Mammary microvascular endothelial cell (primary cell): Measurements from ENCODE around the genes TFF3, TMPRSS3 and H2BC12L.

DNA sequence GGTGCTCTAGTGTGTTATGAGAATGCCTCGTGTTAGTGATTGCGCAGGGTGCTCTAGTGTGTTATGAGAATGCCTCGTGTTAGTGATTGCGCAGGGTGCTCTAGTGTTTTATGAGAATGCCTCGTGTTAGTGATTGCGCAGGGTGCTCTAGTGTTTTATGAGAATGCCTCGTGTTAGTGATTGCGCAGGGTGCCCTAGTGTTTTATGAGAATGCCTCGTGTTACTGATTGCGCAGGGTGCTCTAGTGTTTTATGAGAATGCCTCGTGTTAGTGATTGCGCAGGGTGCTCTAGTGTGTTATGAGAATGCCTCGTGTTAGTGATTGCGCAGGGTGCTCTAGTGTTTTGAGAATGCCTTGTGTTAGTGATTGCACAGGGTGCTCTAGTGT is 47.2 kb upstream of the RIPK4 start:
- RAMPAGE, long total RNA, result no peak

- RAMPAGE, long total RNA, result no peak
Measured at GRCh38 chr21:41878879-41879205, 302 bp downstream of the PRDM15 start.

DNA sequence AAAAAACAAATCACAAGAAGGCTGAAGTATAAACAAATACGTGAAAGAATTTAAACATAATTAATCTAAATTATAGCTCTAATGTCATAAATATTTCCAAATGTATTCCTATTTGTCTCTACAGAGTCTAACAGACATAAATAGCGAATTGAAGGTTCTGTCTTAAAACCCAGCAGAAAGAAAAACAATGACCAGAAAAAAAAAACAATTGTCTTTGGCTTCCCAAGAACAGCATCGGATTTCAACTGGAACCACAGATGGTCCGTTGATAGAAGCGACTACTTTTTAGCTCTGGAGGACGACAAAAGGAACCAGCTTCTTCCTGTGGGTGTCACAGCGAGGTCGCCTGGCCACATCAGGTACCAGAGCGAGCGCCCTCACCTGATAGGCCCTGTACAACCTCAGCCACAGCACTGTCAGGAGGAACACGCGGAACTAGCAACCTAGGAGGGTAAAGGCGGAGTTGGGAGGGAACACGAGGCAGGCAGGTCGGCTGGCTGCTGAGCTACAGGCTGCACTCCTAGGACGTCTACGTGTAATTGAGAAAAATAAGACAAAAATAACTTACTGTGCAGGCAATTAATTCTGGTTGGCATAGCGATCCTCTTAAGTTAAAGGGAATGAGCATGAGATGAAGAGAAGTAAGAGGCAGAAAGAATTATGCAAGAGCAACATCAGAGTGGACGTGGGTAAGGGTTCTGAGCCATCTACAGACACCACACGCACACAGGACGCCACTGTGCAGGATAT is 16.7 kb upstream of the PRDM15 start:
- RAMPAGE, long total RNA, result no peak

DNA sequence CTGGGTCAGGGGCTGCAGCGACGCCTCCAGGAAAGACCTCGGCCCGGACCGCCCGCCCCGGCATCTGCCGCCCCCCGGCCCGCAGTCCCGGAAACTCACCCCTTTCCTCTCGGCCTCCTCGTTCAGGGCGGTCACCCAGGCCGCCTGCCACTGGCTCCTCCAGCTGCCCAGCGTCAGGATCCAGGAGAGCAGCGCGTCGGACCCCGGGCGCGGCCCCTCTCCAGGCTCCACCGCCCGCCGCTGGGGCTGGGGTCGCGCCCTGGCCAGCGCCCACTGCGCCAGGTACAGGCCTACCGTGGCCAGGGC is 594 bp downstream of the C2CD2 start:
- RAMPAGE, long total RNA, result no peak

- RAMPAGE, long total RNA, result no peak
Measured at GRCh38 chr21:41992352-41993353, 17.5 kb downstream of the ZBTB21 start.

DNA sequence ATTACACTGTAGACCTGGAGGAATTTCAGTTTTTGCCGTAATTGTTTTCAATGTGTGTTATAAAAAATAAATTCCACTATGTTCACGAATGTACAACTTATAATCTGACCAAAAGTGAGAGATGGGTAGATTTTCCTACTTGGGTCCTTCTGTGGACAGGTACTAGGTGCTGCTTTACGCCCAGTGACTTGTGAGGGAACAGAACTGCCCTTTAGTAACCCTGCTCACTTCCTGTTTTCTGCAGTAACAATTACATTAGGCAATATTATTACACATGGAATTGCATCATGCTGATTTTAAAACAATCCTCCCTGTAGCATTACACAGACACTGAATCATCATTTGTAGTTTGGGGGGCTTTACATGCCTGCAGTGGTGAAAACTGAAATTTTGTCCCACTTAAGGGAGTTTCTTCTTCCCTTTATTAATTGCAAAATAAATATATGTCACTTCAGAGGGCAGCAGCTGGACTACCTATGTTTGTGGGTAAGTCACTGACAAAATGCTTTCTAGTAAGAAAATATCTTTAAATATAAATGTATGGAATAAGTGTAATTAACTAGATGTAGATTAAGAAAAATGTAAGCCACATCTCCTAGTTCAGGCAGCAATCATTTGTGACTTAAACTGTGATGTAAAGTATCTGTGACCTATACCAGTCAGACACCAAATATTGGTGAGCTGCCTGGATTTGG is 19.4 kb upstream of the ABCG1 start:
- RAMPAGE, long total RNA, result no peak

DNA sequence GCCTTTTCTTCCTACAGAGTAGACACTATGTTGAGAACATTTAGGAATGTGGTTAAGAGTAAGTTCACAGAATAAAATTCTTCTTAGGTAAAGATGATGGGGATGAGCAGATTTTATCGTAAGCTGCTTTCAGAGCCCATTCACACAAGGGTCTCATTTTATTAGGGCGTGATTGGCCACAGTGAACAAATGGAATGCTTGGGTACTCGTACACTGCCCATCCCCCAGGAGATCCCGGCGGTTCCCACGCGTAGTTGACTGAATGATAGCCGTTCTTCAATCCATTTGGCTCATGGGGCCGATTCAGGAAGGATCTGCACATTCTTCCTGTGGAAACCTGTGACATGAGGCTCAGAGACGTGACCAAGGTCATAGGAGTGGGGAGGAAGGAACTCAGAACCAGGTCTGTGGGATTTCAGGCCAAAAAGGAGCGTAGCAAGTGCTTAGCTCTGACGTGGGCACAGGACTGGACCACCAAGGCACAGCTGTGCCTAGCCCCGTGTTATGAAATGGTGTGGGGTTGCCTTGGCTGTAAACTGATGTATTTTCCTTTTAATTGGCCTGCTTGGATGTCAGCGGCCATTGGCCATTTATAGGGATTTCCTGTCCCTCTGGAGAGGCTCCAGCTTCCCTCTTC is 11.7 kb downstream of the ABCG1 start:
- RAMPAGE, long total RNA, result no peak

DNA sequence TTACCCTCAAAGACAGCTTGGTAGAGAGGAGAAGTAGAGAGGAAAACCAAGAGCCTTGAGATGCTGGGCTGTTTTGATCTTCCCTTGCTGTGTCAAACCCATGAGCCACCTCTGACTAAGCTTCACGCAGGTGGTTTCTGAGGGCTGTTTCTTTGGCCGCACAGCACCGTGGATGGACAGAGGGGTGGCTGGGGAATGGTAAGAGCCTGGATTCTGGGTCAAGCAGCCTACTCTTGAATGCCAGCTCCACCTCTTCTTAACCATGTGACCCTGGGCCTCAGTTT is 18.7 kb downstream of the ABCG1 start:
- RAMPAGE, long total RNA, result no peak

DNA sequence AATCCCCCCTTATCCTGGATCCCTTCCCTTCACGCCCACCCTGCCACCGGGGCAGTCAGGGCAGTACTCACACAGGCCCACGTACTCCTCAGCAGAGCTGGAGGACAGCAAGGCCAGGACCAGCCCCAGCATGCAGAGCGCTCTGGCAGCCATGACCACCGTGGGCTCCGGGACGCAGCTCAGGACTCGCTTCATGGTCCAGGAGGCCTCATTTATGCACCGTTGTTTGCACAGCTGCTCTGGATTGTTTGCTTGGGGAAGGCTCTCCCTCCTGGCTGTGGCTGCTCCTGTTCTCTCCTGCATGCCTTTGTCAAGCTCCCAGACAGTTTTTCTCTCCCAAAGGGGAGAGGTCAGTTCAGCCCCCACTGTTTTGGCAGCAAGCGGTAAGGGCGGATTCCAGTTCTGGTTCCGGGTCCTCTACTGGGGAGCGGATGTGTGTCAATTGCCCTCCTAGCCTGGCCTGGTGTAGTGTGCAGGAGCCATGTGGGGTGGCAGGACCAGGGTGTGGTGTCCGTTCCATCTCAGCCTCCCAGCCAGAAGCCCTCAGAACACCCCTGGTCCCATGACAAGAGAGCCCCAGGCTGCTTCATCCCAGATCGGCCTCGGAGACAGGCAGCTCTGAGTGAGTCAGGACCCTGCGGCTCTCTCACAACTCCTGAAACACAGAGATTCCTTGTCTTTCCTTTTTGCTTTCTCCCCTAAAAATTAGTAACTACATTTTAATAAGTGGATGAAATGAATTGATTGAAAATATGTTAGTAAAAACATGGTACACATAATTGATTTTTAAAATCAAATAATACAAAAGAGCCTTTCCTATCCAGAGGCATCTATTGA is at the start of gene TFF3:
TSS of gene TFF3 (minus strand) at position 188 of the 837 bp plus-strand sequence.
- RAMPAGE, long total RNA, result start-site peak on the minus strand centred at position 334 of the sequence, 104 bp wide, 311 and 120 reads in 2 replicates

DNA sequence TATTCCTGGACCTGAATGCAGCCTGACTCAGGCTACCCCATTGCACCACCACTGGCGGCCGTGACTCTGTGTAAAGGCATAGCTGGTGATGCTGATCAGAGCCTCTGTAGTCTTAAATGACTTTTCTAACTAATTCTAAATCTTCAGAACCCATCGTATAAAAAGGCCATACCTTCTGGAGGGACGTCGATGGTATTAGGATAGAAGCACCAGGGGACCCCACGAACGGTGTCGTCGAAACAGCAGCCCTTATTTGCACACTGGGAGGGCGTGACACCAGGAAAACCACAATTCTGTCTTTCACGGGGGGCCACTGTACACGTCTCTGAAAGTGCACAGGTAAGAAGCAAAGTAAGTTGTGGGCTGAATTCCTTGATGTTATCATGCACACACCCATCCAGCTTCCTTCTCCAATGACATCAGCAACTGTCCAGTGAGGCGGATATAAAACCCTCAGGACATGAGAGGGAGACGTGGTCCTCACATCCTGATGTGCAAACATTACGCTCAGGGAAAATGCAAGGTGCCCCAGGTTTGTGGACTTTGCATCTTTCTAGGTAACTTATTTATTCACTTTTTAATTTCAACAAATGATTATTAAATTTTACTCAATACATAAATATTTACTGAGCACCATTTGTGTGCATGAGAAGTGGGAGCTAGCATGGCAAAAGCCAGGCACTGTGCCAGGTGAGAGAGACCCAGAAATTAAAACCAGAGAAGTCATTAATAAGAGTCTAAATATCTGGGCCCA is 3.1 kb downstream of the TFF1 start:
- RAMPAGE, long total RNA, result no peak

- RAMPAGE, long total RNA, result no peak
Measured at GRCh38 chr21:42395720-42396377, at the start of gene TMPRSS3. TMPRSS3 (minus strand) TSS chr21:42396052.

DNA sequence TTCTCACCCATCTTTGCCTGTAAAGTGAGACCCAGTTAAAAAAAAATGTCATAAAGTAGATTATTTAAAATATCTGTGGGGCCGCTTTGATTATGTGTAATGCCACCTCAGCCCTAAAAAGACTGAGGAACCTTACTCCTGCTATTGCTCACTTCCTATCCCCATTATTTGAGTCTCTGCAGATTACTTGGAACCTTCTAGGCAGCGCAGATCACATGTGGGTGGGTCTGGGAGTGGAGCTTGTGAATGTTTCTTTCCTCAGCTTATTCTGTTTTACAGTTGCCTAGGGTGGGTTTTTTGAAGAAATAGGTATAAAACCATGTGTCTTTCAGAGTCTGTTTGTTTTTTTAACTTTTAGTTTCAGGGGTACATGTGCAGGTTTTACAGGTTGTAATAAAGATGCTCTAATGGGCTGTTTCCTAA is 1.7 kb downstream of the SLC37A1 start:
- RAMPAGE, long total RNA, result no peak

DNA sequence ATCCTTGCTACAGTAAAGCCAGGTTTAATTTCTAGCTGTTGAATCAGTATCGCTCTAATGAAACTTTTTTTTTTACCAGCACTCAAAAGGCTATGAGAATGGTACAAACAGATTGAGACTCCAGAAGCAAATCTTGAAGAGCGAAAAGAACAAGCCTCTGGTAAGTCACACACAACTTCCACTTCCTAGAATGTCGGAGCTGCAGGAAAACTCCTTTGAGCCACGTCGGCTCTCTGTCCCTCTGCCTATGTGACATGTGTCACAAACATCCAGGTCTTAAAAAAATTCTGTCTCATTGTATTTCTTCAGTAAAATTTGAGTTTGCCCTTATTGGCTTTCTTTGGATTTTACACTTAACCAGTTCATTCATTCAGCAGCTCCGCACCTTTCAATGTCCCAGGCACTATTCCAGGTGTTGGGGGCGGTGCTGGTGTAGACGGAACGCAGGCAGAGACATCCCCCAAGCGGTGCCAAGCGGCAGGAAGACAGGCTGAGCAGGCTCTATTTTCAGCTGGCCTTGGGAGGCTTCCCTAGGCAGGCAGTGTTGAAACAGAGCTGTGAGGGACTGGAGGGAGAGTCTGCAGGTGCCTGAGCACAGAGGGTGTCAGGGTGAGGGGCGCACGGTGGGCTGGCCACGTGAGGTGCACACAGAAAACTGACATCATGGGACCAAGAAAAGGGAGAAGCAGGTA is 40.5 kb downstream of the SLC37A1 start:
- RAMPAGE, long total RNA, result no peak

DNA sequence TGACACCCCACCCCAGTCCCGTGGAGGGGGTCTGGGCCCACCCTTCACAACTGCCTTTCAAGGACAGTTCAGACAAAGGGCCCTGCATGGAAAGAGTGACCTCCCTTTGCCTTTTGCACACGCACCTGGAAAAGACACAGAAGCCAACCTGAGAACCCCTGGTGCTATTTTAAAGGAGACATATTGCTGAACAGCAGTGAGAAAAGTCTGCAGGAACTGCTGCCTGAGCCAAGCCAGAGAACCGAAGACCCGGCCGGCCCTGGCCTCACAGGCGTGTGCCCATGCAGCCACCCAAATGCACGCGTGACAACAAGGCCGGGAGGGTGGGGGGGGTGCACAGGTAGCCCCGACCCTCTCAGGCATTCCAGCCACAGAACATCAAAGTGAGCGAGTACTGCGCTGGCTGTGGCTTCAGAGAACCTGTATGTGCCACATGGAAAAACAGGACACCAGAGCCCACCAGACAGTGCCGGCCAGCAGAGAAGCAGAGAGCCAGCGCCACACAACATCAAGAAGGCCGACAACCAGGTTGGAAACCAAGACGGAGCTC is 66.8 kb downstream of the SLC37A1 start:
- RAMPAGE, long total RNA, result no peak

DNA sequence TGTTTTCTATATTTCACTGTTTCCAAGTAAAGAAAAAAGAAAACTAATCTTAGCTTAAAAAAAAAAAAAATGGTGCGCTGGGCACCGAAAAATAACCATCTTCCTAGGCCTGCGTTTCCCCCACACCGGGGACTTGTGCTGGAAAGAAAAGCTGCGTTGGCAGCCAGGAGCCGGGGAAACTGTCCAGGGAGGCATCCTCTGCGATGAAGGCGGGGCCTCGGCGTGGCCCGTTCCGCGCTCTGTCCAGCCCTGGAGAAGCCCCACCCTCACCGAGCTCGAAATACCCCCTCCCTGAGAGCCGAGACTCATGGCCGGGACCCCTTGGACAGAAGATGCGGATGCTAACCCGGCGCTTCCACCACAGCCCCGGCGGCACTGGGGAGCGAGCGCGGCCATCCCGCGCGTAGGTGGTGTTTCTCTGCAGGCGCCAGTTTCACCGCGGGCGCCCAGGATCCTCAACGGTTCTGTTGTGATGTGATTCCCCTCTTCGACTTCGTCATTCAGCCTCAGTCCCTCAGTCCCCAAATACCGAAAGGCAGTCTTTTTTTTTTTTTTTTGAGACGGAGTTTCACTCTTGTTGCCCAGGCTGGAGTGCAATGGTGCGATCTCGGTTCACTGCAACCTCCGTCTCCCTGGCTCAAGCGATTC is 31.6 kb downstream of the PDE9A start:
- RAMPAGE, long total RNA, result no peak

- RAMPAGE, long total RNA, result no peak
Measured at GRCh38 chr21:42812321-42812989, 66.9 kb downstream of the WDR4 start.

- RAMPAGE, long total RNA, result no peak
Measured at GRCh38 chr21:42940037-42940462, 14.6 kb upstream of the ERVH48-1 start.

DNA sequence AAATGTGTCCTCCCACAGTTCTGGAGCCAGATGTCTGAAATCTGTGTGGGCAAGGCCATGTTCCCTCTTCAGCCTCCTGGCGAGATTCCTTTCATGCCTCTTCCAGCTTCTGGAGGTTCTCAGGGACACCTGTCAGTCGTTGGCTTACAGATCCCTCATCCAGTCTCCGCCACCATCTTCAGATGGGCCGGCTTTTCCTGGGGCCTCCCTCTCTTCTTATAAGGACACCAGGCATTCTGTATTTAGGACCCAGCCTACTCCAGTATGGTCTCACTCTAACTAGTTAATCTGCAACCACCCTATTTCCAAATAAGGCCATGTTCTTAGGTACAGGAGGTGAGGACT is 12.3 kb upstream of the SIK1 start:
- RAMPAGE, long total RNA, result no peak

DNA sequence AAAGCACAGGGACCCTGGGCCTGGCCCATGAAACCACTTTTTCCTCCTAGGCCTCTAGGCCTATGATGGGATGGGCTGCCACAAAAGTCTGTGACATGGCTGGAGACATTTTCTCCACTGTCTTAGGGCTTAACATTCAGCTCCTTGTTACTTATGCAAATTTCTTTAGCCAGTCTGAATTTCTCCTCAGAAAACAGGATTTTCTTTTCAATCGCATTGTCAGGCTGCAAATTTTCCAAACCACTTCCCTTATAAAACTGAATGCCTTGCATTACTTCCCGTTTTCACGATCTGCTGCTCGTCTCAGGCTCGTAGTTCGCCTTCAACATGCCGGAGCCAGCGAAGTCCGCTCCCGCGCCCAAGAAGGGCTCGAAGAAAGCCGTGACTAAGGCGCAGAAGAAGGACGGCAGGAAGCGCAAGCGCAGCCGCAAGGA is at the start of gene H2BC12L:
TSS of gene H2BC12L (plus strand) at position 271 of the 434 bp plus-strand sequence.
- RAMPAGE, long total RNA, result no peak

DNA sequence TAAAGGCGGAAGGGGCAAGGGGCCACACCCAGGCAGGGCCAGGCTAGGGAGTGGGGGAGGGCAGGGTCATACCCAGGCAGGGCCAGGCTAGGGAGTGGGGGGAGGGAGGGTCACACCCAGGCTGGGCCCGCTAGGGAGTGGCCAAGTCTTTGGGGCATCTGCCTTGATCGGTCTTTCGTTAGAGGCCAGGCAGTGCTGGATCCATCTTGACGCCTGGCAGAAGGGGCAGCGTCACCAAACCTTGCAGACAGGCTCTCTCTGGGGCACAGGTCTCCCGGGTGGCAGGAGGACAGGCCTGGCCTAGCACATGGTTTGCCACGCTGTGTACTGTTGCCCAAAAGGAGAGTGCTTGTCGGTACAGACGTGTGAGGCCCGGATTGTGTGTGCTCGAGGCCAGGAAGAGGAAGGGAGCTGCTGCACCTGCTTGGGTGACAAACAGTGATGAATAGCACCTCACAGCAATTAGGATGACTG is 25.2 kb downstream of the PDXK start:
- RAMPAGE, long total RNA, result no peak